ENCODE data around the gene AMOTL2.

DNA sequence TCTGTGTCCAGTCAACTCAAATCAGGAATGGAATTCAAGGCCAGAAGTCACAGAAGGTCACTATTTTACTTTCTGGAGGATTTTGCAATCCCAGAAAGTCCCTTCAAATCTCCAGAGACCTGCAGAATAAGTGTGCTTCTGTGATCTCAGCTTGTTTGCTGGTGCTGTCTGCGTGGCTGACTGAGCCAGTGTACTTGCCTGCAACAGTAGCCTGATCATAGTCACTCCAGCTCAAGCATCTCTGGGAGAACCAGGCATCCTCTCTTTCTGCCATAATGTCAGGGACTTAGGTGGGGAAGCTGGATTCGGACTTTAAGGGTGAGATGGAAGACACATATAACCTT lies 69.6 kb downstream of the BFSP2 start:
- RRBS = no CpG with 5 or more reads among the region's 2 CpGs

DNA sequence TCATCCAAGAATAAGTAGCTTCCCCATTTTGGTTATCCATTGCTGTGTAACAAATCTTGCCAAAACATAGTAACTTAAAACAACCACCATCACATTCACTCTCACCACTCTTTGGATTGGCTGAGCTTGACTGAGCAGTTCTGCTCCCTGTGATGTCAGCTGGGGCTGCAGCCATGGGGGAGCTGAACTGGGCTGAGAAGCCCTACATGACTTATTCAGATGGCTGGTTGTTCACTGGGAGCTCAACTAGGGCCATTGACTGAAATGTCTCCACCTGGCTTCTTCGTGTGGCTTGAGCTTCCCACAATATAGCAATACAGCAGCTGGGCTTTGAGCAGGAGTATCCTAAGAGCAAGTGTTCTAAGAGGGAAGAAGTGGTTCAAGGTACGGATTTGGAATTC lies 36.8 kb upstream of the CDV3 start:
- RRBS = no CpG with 5 or more reads among the region's 2 CpGs

GRCh38 chr3:133541054-133541471 lies 32.4 kb upstream of the CDV3 start:
- RRBS = no CpG with 5 or more reads among the region's 2 CpGs

DNA sequence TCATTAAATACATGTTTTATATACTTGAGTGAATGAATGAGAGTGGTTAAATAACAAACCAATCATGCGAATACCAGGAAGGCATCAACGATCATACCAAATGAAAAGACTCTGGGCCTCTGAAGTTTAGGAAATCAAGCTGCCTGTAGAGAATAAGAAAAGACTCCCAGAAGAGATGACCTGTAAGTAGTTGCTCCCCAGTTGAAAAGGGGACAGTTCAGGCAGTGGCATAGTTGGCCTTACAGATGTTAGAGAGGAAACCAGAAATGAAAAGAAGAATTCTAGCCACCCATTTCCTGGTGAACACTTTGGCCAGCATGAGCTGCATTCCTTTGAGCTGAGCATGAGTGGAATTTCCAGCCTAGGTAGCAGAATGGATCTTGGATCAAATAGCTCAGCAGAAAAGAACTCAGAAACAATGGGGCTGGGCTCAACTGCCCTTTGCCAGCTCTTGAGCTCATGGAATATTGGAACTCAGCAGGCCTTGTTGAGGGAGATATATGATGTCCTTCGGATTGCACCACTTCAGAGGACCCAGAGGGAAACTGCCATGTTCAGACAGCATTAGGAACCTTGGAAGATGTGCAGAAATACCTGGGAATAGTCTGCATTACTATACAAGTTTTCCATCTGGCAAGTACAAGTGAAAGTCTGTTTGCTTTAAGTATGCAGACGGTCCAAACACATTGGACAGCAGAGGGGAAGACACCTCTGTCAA lies 3.4 kb upstream of the CDV3 start:
- RRBS = no CpG with 5 or more reads among the region's 4 CpGs

GRCh38 chr3:133572951-133573422 lies 499 bp upstream of the CDV3 start:
- RRBS = no CpG with 5 or more reads among the region's 18 CpGs

DNA sequence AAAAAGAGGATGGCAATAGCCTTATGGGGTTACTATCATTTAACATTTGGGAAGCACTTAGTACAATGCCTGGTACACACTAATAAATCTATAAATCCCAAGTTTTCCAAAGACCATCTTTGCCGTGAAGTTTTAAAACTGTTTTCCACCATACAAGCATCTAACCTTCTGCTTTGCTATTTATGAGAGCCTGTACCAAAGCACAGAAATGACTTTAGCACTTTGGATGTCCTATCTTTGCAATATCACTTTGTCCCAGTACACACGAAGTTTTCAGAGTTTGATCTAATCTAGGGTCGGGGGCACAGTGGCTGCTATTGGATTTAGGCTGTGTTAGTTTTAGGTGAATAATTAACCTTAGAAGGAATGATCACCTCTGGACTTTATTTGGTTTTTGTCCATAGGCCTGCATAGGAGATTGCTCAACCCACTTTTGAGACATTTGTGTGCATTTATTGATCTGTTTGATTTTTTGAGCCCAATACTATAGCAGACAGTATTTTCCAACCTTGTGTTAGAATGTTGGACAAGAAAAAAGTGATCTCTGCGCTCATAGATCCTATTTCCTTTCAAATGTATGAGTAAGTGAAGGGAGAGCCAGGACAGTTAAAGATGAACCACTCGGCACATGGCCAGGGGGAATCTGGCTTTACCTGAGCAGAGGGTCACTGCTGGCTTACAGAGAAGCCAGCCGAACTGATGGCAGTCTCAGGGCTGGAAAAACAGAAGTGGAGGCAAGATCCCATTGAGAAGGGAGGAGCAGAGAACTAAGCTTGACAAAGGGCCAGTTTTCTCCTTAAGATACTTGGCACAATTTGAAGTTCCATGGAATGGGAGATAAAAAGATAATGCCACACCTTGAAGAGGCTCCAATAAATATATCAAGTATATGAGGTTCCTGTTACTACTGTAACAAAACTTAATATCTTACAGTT lies 8.8 kb upstream of the TOPBP1 start:
- RRBS = no CpG with 5 or more reads among the region's 6 CpGs

DNA sequence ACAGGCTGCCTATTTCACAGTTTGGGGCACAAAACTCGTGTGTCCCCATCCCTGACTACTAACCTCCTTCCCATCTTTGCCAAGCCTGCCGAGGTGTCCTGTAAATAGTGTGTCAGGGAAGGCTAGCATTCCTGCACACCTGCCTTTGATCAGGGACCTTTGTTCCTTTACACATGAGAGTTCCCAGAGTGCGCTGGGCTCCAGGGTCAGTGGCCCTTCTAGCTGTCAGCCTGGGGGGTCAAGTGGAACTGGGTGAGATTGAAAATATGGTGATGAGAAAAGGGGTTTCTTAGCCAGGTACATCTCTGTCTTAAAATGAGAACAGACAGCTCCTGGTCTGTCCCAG lies 12.9 kb upstream of the TF start:
- RRBS = no CpG with 5 or more reads among the region's 3 CpGs

DNA sequence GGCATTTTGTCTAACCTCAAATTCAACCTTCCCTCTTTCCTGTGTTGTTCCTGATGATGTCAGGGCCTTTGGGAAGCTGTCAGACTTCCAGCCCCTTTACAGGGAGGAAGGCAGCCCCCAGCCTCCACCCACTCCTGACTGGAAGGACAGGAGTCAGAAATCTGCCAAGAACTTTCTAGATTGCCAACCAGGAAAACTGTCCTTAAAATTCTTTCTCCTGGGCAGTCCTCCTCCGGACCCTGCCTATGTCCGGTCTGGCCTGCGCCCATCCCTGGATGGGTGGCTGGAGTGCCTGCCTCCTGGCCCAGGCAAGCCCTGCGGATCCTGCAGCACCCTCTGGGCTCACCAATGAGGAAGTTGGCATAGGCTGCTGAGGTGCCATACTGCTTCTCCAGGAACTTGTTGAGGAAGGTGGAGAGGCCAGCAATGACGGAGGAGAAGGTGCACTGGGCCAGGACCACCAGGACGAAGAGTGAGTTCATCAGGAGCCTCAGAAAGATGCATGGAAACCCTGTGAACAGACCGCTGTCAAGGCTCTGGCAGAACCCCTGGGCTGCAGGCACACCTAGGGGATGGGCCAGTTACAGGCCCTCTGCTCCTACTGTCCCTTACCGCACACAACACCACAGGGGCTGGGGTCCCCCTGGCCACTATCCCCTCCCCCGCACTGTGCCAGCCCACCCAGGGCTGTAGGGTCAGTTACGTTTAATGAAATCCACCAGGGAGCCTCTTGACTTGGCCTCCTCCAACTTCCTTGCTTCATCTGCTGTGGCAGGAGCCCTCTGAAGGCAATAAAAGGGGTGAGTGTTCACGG lies 52.7 kb upstream of the RAB6B start:
- RRBS = no CpG with 5 or more reads among the region's 11 CpGs

GRCh38 chr3:133977360-133977925 lies 52.3 kb downstream of the SLCO2A1 start:
- RRBS = no CpG with 5 or more reads among the region's 5 CpGs

DNA sequence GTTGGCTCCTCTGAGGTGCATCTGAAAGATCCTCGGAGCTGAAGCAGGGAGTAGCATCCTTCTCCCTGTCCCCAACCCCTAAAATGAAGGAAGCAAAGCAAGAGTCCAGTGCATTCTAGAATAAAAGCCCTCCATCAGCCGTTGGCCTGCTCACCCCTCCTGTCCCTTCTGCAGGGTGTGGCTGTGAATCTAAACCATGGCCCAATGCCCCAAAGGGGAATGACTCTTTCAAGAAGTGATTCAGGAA lies 38.6 kb downstream of the SLCO2A1 start:
- RRBS = no CpG with 5 or more reads among the region's 2 CpGs

DNA sequence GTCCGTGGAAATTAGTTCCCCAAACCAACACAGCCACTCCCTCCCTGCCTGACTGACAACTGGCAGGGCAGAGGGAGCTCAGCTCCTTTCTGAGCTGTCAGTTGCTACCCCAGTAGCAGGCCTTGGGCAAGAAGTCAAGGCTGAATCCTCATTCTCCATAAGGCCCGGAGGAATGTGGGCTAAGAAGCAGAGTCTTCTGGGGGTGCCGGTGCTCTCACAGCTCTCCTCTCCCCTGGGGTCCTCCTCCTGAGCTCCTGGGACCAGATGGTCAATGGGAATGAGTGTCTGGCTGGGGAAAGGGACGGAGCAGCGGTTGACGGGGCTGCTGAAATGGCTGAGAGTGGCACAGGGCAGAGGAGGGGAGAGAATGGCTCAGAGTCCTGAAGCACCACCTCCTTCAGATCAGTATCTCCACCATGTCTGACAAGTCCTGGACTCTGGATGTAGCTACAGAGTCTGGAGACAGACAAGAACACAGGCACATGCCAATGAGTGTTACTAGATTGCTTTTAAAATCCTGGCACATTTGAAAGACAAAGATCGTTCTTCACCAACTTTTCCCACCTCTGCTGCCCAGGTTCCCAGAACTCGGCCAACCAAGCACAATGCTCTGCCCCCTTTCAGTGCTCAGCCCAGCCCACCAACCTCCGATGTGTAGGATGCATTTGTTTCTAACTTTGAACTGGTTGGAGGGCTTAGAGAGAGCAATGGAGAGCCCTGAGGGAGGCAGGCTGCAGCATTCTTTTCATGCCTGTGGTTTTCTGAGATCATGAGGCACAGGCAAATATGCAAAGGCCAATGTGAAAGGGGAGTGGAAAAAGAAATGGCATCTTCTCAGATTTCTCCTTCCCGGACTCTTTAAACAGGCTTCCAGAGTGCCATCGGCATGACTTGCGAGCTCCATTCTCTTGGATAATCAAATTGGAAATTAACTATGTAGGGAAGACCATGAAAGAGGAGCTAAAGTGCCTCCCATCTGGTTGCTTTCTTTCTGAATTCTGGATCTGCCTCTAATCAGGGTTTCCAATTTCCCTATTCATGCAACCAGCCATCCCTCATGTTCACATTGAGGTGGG lies 16.6 kb downstream of the AMOTL2 start:
- RRBS = no CpG with 5 or more reads among the region's 12 CpGs

DNA sequence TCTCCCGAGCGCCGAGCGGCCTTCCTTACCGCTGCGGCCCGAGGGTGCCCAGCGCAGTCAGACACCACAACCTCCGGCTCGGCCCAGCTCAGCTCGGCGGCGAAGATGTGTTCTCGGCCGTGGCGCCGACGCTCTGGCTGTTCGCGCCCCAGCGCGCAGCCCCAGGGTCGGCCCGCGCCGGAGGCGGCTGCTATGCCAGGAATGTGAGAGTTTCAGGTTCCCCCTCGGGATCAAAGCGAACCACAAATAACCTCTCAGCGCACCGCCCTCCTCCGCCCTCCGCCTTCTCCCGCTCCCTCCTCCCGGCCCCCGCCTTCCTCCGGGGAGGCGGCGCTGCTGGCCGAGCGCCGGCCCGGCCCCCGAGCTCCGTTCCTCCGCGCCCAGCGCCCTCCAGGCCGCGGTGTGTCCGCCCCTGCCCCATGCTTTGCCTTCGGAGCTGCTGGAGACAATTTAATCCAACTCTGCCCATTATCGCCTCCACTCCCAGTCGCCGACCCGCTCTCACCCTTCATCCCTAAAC lies at the start of gene AMOTL2:
Gene AMOTL2 (minus strand): TSS at position 135 of the 520 bp plus-strand sequence.
- RRBS = 1% methylated on average over 12 of the region's 56 CpGs

DNA sequence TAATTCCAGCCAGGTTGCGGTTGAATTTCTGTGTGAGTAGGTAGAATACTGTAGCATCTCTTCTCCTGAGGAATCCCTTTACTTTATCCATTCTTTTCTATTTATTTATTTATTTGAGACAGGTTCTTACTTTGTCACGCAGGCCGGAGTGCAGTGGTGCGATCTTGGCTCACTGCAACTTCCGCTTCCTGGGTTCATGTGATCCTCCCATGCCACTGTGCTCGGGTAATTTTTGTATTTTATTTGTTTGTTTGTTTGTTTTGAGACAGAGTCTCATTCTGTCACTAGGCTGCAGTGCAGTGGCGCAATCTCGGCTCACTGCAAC lies 58.9 kb downstream of the CEP63 start:
- RRBS = no CpG with 5 or more reads among the region's 8 CpGs

DNA sequence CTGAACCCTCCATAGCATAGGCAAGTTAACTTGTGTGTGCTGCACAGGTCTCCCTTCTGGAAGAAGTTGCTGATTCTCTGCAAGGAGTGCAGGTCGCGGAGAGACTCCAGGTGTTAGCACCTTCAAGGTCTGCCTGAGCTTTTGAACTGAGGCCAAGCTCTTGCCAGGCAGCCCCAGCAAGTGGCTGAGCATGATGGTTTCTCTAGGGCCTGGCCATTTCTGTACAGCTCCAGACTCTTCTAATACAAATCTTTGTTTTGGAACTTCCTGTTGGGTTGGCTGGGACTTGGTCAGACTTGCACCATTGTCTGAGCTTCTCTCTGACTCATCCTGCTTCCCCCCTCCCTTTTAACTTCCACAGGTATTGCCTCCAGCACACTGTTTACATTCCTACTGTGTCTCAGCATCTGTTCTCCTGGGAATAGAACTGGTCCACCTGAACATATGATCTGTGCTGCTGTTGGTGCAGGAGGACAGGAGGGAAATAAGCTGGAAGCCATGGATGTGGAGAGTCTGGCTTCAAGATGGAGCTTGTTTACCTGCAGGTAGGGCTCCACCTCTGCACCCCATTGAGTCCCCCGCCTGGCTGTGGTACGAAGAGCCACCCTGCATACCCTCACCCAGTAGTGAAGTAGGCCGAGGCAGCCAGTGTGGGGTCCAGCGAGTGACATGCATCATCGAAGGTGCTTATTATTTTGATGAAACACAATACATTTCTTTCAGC lies 53.2 kb downstream of the KY start:
- RRBS = no CpG with 5 or more reads among the region's 7 CpGs

GRCh38 chr3:135257477-135258095 lies 462.5 kb downstream of the EPHB1 start:
- RRBS = no CpG with 5 or more reads among the region's 18 CpGs

DNA sequence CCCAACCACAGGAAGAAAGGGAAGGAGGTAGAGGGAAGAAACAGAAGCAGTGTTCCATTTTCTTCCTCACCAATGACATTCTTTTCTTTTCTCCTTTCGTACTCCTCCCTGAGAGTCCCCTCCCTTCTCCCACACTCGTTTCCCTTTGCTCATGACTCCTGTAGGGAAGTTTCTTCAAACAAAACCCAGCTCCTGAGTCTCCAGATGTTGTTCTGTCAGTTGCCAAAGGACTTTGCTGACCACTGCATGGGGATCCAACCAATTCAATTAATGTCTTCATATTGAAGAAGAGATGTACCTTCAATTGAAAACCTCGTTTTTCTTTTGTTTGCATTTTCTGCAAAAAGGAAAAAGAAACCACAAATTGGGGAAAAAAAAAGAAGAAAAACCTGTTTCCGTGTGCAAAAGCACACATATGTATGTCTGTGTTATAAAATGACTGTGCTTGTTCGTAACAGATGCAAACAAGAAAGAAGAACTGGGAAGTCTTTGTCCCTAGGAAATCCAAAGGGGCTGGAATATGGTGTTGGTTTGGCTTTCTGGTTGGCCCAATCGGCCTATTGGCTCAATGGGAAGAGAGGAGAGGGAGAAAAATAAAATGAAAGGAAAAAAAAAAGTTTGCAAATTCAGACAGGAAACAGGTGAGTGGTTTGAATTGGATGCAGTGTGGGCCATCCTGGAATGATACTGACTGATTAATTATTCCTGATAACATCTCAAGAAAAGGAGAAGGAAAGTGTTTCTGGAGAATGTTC lies 464.6 kb downstream of the EPHB1 start:
- RRBS = no CpG with 5 or more reads among the region's 6 CpGs

GRCh38 chr3:136103249-136103754 lies 92.8 kb downstream of the MSL2 start:
- RRBS = no CpG with 5 or more reads among the region's 5 CpGs

GRCh38 chr3:136712172-136712578 lies 40.0 kb downstream of the STAG1 start:
- RRBS = no CpG with 5 or more reads among the region's 3 CpGs

- RRBS = no CpG with 5 or more reads among the region's 1 CpG
These were observed 25.2 kb downstream of the STAG1 start for GRCh38 chr3:136726855-136727531.

DNA sequence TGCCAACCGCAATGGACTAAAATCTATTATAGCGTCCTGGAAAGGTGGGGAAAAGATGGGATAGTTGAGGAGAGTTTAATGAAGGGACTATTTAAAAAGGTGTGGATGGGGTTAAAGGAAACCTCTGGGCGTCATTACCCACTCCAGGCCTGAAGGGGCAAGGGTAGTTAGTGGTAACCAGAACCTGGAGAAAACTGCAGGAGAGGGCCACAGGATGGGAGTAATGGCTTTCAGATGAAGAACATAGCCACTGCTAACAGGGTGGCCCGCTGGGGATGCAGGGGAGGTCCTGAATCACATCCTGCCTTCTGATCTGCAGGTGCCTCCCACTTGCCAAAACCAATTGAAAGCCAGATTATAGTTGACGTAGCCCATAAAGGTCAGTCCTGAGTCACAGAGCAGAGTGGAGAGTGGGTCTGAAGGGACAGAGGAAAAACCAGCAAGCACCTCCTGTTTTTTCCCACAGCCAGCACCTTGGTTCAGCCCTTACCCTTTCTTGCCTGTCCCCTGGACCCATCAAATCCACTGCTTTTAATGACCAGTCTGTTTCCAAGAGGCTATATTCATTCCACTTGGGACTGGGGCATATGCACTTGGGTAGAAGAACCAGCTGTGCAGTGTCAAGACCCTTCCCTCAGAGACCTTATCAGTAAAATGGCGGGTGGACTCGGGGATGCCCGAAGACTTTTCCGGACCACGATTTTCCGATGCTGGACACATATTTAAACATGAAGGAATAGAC lies 695 bp upstream of the SLC35G2 start:
- RRBS = no CpG with 5 or more reads among the region's 11 CpGs